Mesothelial cell of epicardium (in vitro differentiated cells): ENCODE data around the gene COMTD1.

DNA sequence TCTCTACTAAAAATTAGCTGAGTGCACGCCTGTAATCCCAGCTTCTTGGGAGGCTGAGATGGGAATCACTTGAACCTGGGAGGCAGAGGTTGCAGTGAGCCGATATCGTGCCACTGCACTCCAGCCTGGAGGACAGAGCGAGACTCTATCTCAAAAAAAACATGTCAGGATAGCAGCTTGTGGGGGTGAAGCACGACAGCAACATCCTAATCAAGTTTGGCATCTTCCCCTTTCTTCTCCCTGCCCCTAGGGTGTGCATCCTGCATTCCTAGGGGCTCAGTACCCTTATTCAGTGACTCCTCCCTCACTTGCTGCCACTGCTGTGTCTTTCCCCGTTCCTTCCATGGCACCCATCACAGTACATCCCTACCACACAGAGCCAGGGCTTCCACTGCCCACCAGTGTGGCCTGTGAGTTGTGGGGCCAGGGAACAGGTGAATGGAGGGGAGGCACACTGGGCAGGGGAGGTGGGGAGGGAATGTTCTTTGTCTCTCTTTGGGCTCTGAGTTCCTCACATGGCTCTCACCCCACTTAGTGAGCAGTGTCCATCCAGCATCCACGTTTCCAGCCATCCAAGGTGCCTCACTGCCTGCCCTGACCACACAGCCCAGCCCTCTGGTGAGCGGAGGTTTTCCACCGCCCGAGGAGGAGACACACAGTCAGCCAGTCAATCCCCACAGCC, 11.5 kb downstream of the NDST2 start:
- PRO-cap = no peak

DNA sequence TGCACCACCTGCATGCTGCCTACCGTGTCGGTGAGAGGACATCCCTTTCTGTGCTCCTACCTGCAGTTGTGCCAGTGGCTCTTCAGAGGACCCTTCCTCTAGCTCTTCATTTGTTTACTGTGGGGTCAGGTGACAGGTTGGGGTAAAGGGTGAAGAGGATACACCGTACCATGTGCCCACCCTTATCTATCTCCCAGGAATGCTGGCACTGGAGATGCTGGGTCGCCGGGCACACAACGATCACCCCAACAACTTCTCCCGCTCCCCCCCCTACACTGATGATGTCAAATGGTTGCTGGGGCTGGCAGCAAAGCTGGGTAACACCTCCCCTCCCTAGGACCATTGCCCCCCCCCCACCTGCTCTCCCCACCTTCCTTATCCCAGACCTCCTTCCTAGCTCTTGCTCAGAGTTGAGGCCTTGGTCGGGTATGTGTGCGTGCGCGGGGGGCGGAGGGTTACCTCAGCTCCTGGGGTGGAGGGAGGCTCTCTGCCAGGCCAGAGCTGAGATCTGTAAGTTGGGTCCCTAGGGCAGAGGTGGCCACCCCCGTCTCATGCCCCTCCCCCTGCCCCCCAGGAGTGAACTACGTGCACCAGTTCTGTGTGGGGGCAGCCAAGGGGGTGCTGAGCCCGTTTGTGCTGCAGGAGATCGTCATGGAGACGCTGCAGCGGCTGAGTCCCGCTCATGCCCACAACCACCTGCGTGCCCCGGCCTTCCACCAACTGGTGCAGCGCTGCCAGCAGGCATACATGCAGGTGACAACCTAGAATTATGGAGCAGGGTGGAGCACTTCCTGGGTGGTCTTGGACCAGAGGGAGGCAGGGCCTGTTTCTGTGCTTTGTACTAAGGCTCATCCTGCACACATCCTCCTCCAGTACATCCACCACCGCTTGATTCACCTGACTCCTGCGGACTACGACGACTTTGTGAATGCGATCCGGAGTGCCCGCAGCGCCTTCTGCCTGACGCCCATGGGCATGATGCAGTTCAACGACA, 10.7 kb downstream of the NDST2 start:
- PRO-cap = no peak

DNA sequence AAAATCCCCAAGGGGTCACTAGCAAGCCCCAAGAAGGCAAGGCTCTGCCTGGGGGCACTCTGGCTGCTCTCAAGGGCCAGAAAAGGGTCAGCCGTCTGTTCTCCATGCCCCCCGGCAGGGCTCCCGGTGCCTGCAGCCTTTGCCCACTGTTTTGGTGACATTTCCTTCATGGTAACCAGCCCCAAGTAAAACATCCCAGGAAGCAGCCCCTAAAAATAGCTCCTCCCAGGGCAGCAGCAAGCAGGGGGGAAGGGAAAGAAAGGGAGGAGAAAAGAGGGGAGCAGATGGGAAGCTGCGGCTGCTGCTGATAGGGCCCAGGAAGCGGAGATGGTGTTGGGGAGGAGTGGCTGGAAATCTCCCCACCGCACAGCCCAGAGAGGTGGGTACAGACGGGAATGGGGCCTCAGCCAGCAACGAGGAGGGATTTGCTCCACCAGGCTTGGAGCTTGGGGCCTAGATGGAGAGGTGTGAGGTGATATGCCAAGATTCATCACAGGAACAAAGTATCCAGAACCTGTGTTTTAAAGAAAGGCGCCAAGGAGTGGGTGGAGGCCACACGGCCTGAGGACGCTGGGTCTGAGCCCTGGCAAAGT, 7.0 kb downstream of the CAMK2G start:
- PRO-cap = no peak

DNA sequence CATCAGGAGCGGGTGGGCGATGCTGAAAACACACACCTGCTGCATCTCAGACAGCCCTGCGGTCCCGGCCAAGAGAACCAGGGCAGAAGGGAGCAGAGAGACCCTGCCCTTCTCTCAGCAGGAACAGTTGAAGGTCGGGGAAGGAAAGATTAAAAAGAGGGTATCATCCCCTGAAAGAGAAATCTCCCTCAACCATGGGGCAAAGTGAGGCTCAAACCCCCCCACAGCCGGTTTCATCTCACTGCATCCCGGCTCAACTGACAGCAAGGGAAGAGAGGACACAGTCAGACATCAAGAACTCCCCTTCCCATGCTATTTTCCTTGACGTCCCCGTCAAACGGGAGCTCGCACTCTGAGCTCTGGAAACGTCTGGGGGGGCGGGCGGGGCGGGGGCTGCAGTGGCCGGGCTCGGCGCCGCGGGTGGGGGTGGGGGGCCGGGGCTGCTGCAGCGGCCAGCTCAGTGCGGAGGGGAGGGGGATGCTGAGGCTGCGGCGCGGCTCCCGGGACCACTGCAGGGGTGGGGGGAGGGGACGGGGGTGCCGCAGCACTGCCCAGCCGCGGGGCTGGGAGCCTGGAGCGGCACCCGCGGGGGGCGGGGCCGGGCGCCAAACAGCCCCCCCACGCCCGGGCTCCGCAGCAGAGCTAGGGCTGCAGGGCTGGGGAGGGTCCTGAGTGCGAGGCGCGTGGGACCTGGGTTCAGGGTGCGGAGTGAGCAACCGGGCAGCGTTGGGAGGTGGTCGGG, 830 bp downstream of the CAMK2G start:
- PRO-cap = no peak

- PRO-cap = no peak
Observed at GRCh38 chr10:73887682-73888101, 13.3 kb upstream of the CAMK2G start.

DNA sequence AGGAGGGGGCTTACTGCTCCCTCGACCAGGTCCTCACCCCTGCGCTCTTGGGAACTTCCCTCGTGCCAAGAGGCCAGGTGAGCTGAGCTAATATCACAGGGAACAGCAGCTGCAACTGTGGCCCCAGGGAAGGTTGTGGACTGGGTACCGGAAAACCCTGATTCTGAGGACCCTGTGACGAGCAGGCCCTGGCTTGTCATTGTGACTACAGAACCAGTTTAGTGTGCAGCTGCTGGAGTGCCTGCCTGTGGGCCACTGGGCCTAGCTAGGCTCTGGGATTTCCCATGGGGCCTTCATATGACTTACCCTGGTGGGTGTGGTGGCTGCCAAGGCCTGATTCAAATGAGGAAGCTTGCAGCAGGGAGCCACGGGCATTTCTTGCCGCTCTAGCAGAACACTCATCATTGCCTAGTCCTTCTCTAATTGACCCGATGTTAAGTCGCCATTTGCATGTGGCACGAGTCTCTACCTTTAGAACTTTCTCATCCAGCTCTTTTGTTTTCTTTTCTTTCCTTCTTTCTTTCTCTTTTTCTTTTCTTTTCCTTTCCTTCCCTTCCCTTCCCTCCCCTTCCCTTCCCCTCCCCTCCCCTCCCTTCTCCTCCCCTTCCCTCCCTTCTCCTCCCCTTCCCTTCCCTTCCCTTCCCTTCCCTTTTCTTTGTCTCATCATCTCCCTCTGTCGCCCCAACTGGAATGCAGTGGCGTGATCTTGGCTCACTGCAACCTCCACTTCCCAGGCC, 14.7 kb upstream of the CAMK2G start:
- PRO-cap = no peak

DNA sequence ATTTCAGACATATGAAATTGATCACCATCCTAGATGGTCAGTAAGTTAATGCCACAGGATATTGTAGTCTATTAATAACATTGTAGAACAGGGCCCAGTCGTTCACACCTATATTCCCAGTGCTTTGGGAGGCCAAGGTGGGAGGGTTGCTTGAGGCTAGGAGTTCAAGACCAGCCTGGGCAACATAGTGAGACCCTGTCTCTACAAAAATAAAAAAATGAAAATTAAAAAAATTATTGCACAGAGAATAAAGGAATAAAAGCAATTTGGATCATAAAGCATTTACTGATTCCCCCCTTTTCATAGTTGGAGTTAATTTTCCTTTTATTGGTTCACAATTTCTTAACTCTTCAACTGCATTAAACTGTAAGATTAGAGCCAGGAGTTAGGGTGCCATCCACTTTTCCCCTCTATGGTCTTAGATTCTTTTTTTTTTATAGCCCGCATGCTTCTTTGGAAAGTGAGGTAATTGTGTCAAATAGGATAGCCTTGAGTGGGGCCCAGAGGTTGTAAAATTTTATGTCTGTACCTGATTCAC, 24.6 kb downstream of the ADK start:
- PRO-cap = no peak

DNA sequence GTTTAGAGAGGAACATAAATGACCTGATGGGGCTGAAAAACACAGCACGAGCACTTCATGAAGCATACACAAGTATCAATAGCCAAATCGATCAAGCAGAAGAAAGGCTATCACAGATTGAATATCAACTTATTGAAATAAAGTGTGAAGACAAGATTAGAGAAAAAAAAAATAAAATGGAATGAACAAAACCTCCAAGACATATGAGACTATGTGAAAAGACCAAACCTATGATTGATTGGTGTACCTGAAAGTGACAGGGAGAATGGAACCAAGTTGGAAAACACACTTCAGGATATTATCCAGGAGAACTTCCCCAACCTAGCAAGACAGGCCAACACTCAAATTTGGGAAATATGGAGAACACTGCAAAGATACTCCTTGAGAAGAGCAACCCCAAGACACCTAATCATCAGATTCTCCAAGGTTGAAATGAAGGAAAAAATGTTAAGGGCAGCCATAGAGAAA, 197.7 kb downstream of the ADK start:
- PRO-cap = no peak

DNA sequence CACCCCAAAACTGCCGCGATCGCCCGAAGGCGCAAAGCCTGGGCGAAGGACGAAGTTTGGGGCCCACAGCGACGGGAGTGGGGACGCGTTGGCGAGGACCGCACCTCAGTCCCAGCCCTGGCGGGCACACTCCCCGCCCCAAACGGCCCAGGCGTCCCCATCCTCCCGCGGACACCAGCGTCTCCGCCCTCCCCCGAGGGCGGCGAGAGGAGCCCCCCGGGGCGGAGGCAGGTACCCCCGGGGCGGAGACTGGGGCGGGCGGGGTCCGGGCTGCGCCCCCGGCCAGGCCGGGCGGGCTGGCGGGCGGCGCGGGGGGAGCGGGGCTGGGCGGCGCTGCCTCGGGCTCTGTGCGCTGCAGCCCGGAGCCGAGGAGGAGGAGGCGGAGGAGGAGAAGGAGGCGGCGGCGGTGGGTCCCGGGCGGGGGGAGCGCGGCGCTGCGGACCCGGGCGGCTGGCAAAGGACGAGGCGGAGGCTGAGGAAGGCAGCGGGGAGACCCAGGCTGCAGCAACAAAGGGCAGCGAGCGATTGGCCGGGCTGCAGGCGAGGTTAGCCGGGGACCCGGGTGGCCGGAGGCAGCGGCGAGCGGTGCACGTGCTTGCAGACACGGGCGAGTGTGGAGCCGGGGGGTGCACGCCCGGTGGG, 1.1 kb upstream of the KAT6B start:
- PRO-cap = no peak

GRCh38 chr10:74873048-74873541, 46.7 kb downstream of the KAT6B start:
- PRO-cap = no peak

DNA sequence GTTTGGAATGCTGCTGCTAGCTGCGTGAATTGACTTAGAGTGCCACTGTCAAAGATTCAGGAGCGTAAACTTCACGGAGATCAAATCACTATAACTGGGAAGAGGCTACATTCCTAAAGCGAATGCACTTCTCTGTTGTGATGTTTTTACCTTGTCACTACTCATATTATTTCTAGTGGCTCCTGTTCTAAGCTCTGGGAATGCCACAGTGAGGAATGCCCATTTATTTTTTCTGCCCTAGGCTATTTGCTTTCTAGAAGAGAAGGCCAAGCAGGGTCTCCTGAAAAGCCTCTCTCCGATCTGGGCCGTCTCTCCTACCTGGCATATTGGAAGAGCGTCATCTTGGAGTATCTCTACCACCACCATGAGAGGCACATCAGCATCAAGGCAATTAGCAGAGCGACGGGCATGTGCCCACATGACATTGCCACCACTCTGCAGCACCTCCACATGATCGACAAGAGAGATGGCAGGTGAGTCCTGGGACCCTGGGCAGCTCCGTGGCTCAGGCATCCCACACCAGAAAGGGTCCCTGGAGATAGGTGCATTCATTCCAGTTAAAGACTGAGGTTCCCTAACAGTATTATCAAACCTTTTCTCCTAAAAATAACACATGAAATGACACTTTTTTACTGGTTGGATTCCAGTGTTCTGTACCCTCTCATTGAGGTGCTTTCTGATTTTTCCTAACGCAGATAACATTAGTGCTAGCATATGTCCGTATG, 52.9 kb downstream of the DUSP29 start:
- PRO-cap = no peak

DNA sequence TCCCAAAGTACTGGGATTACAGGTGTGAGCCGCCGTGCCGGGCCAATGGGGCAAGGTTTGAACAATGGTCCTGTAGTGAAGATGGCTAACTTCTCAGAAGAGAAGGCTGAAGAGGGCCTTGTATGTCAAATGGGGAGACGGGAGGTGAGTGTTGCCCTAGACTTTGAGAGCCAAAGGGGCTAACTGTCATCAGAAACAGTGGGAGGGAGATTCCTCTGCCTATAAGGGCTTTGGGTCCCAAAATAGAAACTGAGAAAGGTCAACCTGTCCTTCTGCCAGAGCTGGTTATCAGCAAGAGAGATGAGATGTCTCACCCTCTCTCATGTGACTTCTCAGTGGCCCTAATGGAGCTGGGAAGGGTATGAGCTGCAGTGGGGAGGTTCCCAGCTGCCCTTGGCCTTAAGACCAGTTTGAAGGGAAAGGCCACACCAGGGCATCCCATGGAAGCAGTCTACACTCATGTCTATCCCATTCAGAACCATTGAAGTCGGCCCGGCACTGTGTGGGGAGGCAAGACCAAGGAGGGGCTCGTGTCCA, 1.3 kb upstream of the SAMD8 start:
- PRO-cap = no peak

GRCh38 chr10:75201616-75202514, 8.7 kb upstream of the VDAC2 start:
- PRO-cap = no peak

- PRO-cap = no peak
Observed at GRCh38 chr10:75216168-75216950, 5.8 kb downstream of the VDAC2 start.

DNA sequence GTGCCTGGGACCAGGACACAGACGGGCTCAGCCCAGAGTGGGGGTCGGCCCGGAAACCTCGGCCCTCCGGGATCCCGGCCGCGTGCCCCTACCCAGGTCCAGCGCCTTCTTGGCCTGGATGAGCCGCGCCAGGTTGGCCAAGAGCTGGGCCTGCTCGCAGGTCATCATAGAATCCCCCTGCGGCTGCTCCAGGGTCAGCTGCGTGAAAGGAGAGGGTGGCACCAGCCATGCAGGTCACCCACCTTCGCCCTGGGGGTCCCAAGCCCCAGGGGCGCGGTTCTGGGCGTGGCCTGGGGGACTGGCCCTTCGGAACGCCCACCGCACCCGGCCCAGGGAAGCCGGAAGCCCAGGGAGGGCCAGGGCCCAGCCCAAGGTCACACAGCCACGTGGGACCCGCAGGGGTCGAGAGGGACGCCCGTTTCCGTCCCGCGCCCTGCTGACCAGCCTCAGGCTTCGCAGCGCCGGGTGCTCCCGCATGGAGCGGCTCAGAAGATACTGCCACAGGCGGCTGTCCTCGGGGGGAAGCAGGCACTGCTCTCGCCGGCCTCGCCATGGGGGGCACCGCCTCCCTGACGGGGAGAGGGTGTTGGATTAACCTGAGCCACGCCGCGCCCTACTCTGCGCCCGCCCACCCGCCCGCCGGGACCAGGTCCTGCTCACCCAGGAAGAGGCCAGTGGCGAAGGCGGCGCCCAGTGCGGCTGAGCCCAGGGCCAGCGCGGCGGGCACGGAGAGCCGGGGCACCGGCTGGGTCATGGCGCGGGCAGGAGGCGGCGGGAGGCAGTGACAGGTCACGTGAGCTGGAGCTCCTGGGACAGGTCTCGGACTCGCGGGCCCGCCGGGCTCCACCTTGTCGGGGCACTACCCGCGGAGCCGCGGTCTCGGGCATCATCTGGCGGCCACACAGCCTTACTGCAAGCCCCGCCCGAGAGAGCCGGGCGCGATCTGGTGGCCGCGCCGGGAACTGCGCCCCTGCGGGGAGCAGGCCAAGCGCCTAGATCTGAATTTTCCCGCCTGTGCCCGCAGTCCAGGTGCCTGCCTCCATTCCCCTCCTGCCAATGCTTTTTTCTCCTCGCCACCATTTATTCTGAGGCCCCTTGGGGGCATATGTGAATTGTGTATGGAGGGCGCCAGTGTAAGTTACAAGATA, at the start of gene COMTD1:
TSS of gene COMTD1 (minus strand) at position 783 of the 1,148 bp plus-strand sequence.
- PRO-cap = no peak

DNA sequence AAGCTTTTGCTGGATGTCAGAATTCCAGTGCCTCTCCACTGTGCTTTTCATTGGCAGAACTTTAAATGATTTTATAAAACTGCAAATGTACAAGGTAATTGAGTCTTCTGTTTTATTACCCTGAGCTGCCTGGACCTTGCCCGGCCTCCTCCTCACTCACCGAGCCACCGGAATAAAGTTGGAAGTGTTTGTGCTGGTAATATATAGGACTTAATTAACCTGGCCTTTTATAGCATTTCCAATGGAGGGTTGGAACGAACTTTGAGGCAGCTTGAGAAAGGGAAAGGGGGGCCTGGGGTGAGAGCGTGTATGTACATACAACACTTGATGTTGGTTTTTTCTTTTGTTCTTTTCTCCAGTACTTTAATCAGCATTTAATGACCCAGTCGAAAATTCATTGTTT, 43.4 kb downstream of the ZNF503 start:
- PRO-cap = no peak

DNA sequence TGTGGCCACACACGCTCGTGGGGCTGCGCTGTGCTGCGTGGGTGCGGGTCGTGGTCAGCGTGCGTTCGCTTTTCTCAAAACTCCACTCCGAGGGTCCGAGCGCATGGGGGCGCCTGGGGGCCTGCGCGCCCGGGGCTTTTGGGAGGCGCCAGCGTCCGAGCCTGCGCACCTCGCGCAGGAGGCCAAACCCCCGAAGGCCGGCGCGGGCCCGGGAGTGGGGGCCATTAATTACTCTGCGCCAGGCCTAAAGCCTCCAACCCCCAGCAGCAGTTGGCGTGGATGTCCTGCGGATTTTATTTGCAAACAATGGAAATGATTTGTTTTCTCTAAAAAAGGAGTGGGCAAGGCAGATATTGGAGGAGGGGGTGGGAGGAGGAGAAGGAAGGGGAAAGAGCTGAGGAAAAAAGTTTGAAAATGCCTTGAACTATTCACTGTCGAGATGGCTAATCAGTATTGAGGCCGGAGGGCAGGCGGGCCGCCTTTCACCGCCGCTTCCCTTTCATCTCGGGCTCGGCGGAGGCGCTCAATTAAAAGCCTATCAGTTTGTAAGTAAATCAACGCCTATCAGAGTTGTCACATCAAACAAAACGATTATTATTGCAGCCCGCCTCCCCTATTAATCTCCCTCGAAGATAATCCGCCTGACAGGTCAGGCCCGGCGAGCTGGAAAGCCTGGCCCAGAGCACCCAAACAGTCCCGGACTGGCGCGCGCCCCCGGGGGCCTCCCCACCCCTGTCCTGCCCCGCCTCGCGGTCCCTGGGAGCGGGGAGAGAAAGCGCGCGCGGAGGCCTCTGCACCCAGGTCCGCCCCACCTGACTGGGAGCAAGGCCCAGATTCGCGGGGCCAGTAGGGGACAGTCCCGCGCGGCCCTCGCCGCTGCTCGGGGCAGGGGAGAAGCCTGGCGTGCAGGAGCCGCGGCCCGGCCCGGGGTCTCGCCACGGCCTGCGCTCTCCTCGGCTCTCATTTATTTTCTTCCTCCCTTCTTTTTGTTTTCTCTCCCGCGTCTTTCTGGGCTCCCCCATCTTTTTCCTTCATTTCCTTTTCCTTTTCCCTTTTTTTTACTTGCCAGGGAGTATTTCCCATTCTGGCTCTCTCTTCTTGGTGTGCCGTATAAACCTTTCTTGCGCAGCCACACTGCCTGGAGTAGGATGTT, 3.6 kb upstream of the ZNF503 start:
- PRO-cap = no peak

DNA sequence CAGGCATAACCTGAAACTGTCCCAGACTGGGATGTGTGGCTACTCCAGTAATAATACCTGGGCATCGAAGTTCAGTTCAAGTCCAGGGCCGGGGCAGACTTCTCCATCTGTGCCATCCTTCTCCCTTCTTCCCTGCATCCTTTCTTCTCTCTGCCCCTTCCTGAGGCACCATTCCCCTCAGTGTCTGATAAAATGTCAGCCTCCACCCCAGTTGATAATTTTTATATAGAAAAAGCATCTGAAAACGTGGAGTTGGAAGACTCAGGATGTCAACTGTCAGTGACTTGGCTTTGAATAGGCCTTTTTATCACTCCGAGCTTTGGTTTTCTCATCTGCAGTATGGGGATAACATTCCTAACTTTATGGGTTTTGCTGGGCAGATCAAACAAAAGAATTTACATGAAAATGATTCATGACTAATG, 92.3 kb downstream of the LRMDA start:
- PRO-cap = no peak

DNA sequence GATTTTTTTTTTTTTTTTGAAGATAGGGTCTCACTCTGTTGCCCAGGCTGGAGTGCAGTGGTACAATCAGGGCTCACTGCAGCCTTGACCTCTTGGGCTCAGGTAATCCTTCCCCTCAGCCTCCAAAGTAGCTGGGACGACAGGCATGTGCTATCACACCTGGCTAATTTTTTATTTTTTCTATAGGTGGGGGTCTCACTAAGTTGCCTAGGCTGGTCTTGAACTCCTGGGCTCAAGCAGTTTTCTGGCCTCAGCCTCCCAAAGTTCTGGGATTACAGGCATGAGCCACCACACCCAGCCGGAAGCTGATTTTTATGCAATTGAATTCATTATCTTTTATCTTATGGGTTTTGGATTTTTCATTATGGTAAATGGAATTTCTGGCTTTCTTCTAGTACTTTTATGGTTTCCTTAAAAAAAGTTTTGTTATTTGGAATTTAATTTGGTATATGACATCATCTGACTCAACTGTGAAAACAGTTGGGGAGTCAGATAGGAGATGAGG, 158.6 kb downstream of the LRMDA start:
- PRO-cap = no peak

DNA sequence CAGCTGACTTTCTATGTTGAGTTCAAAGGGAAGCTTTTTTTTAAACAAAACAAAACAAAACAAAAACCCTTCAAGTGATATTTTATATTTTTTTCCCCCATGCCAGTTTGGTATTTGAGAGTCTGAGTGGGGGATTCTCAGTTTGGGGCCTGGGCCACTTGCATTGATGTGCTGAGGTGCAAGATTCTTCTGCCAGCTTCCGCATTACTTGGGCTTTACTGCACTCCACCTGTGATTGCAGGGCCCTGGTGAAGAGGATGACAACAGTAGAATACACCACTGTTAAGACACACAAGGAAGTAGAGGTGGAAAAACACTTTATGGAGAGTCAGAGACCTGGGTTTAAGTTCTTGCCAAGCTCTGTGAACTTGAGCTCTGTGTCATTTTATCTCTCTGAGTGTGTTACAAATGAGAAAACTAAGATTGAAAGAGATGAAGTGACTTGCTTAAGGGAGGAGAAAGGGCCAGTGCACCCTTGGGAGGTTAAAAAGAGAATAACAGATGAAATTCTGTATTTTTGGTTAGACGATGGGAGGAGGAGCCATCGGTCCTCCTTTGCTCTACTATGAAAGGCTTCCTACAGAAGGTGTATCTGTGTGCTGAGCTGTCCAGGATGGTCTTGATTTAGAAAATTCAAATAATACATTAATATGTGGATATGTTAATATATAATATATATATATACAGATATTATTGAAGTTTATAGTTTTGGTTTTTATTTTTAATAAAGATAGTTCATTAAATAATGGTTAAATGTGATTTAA, 209.5 kb downstream of the LRMDA start:
- PRO-cap = no peak